ENCODE data around the gene MAPK11.

GRCh38 chr22:49372691-49373212 lies 454.9 kb downstream of the BRD1 start:
- PRO-cap: no peak
- RAMPAGE, long total RNA, 4 experiments: no peak in any of the 4 experiments

- PRO-cap: no peak
- RAMPAGE, long total RNA, 4 experiments: no peak in any of the 4 experiments
Measured at GRCh38 chr22:49462889-49463335, 364.8 kb downstream of the BRD1 start.

GRCh38 chr22:49481269-49482290 lies 346.1 kb downstream of the BRD1 start:
- PRO-cap: no peak
- RAMPAGE, long total RNA, 4 experiments: no peak in any of the 4 experiments

DNA sequence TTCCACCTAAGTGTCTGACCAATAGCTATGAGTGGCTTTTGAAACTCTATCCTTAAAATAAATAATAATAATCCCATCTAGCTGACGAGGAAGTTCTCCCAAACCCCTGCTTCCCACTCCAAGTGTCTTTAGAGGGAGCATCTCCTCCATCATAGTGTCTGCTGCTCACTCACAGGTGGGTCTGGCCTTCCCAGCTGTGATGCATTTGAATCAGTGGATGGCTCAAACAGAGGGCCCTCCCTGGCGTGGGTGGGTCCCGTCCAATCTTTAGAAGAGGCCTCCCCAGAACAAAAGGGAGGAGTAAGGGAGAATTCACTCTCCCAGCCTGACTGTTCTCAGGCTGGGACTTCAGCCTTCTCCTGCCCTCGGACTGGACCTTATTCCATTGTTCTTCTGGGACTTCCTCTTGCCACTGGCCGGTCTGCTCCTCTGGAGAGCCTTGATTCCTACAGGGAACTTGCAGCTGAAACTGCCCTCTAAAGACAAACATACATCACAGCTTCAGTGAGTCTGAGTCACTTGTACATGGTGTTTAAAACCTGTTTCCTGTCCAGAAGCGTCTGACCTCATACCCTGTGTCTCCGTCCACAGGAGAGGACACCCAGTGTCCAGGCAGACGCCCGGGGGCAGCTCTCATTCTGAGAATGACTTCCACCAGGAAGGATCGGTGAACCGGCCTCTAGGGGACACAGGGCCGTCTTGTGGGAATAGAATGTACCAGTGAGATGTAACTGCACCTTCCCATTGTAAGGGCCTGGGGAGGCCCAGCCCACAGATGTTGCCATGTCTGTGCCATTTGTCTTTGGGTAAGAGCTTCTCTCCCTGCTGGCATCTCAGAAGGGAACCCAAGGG lies 234.7 kb downstream of the BRD1 start:
- PRO-cap: no peak
- RAMPAGE, long total RNA, 4 experiments: no peak in any of the 4 experiments

- PRO-cap: no peak
- RAMPAGE, long total RNA, 4 experiments: no peak in any of the 4 experiments
Measured at GRCh38 chr22:49670924-49671387, 156.7 kb downstream of the BRD1 start.

- PRO-cap: no peak
- RAMPAGE, long total RNA, 4 experiments: no peak in any of the 4 experiments
Measured at GRCh38 chr22:49761232-49761742, 66.4 kb downstream of the BRD1 start.

DNA sequence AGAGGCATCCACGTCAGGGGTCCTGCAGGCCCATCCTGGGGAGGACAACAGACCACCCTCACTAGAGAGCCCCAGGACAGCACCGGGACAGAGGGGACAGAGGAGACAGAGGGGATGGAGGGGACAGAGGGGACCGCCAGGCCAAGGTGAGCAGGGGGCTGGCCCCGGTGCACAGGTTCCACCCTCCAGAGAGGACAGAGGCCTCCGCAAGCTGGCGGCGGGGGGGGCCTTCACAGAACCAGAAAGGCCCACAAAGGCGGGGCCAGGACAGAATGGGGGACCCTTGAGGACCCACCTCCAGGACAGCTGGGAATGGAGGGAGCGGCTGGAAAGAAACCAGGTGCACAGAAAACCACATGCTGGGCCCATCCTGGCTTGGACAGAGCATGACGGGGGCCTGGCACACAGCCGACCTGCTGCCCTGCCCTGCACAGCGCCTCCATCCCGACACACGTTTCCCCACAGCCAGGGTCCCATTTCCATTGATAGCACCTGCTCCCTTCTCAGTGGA lies 28.4 kb downstream of the BRD1 start:
- PRO-cap: no peak
- RAMPAGE, long total RNA, 4 experiments: no peak in any of the 4 experiments

DNA sequence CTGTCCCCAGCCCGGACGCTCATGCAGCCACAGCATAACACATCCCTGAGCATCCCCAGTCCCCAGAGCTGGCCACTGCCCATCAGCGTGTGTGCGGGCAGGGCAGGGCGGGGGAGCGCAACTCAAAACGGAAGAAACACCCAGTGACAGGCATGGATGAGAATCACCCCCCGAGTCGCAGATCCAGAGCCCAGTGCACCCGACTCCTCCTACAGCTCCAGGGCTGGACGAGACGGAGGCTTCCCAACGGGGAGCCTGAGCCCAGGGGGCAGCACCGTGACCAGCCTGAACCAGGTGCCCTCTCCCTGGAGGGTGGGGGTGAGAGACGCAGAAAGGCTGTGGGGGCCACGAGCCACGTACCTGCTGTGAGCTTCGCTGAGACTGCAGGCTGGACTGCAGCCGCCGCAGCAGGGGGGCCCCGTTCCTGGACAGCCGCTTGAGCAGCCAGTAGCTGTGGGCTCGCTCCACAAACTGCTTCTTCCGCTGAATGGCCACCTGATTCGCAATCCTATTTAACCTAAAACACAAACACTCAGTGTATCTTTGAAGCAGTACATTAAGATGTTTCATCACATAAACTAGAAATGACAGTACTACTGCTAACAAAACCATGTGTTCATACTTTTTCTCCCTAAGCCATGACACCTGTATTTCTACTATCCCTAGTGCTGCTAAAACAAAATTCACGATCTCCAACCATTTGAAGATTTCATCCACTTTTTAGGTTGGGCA lies 23.7 kb downstream of the BRD1 start:
- PRO-cap: no peak
- RAMPAGE, long total RNA, 4 experiments: no peak in any of the 4 experiments

GRCh38 chr22:49867073-49867596 lies 13.5 kb downstream of the ZBED4 start:
- PRO-cap: no peak
- RAMPAGE, long total RNA, 4 experiments: no peak in any of the 4 experiments

GRCh38 chr22:49964808-49965788 lies 4.5 kb downstream of the PIM3 start:
- PRO-cap: no peak
- RAMPAGE, long total RNA, 4 experiments: no peak in any of the 4 experiments

DNA sequence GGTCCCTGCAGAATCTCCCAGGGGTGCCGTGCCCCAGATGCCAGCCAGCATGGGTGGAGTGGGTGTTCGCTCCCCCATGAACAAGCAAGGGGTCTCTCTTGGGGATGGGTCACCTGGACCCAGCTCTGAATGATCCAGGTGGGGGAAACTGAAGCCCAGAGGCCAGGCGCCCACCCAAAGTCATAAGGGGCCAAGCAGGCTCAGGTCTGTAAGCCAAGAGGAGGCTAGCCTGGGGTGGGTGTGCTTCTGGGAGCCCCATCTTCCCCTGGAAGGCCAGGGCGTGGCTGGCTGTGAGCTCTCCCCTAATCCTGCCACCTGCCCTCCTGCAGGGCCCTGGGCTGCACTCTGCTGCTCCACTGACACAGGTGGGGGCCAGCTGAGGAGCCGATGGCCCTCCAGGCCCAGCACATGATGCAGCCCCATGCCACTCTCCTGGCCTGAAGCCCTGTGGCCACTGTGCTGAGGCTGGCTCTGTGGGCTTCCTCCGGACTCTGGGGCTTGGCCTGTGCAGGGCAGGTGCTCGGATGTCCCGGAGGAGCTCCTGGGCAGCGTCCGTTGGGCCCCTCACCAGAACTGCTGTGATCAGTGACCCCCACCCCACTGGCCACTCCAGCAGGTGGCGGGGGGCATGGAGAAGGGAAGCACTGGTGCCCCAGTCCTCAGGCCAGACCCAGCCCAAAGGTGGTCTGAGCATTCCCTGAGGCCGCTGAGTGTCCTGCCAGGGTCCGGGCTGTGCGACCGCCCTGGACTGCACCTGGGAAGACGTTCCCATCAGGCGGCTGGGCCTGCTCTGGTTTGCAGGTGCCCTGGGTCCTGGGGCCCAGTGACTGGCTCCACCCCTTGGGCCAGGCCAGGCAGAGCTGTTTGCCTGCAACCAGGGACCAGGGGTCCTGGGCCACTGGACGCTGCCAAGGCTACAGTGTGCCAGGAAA lies 8.4 kb downstream of the PIM3 start:
- PRO-cap: no peak
- RAMPAGE, long total RNA, 4 experiments: no peak in any of the 4 experiments

GRCh38 chr22:49997041-49997507 lies 15.5 kb downstream of the IL17REL start:
- PRO-cap: no peak
- RAMPAGE, long total RNA, 4 experiments: no peak in any of the 4 experiments

- PRO-cap: no peak
- RAMPAGE, long total RNA, 4 experiments: no peak in any of the 4 experiments
Measured at GRCh38 chr22:50090092-50090423, 252 bp downstream of the MOV10L1 start.

DNA sequence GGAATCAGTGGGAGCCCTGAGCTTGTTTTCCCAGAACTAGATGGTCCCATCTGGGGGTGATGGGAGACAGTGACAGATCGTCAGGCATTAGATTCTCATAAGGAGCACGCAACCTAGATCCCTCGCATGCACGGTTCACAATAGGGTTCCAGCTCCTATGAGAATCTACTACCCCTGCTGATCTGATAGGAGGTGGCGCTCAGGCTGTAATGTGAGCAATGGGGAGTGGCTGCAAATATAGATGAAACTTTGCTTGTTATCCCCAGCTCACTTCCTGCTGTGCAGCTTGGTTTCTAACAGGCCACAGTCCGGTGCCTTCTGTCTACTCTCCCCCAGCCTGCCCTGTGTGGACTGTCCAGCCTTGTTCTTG lies 14.2 kb downstream of the MOV10L1 start:
- PRO-cap: no peak
- RAMPAGE, long total RNA, 4 experiments: no peak in any of the 4 experiments

DNA sequence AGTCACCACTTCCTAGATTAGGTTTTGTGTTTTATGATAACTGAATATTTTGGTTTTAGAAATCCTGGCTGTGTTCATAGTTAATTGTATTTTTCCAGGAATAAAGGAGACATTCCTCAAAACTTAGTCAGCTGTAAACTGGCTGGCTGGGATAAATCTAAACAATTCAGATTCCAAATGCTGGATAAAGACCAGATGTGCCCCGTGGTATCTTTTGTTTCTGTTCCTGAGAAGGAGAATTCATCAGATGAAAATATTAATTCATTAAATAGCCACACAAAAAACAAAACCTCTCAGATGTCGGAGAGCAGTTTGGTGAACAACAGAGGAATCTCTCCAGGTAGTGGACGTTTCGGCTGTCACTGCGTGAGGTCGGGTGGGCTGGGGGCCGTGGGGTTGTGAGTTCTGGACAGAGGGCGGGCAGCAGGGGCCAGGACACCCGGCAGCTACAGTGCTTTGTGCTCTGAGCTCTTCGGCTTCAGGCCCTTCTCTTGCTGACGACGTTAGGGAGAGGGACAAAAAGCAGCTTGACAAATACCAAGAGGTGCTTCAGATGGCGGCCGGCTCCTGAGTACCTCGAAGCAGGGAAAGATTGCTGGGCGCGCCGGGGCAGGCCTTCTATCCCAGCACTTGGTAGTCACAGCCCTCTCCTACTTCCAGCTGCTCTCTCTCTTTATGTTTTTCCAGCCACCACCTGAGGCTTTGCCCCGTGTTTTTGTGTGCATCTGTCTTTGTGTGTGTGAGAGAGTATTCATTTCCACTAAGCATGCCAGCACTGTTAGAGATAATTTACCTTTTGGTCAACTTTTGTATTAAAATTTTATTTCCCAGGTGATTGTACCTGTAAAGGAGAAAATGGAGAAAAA lies 24.7 kb downstream of the MOV10L1 start:
- PRO-cap: no peak
- RAMPAGE, long total RNA, 4 experiments: start-site peak on the plus strand in 3 of 4 experiments, centred at positions 201 to 317 of the sequence, 6 to 49 reads per replicate

- PRO-cap: no peak
- RAMPAGE, long total RNA, 4 experiments: no peak in any of the 4 experiments
Measured at GRCh38 chr22:50169298-50170419, 872 bp upstream of the PANX2 start.

DNA sequence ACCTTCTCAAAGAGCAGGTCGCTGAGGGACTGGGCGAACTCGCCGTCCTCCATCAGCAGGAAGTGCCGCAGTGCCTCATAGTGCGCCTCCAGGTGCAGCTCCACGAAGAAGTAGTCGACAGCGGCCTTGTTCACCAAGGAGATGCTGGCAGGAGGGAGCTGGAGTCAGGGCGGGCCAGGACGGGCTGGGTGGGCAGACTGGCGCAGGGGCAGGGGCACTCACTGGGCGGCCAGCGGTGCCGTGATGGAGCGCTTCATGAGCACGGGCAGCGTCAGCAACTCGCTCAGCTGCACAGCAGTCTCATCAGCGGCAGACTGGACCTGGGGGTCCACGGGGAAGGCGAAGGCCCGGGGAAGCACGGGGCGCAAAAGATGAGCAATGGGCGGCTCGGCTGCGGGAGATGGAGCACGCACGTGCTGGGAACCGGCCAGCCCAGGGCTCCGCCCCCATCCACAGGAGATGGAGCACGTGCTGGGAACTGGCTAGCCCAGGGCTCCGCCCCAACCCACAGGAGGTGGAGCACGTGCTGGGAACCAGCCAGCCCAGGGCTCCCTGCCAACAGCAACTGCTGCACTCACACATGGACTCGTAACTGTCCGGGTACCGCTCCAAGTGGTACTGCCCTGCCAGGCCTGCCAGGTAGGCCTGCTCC lies 18.4 kb downstream of the SELENOO start:
- PRO-cap: no peak
- RAMPAGE, long total RNA, 4 experiments: no peak in any of the 4 experiments

GRCh38 chr22:50247640-50248425 lies 3.0 kb upstream of the TUBGCP6 start:
- PRO-cap: no peak
- RAMPAGE, long total RNA, 4 experiments: no peak in any of the 4 experiments

GRCh38 chr22:50269595-50270818 lies at the start of gene MAPK11:
Gene MAPK11 (minus strand): TSS chr22:50270380.
- PRO-cap: no peak
- RAMPAGE, long total RNA, 4 experiments: no peak in any of the 4 experiments

DNA sequence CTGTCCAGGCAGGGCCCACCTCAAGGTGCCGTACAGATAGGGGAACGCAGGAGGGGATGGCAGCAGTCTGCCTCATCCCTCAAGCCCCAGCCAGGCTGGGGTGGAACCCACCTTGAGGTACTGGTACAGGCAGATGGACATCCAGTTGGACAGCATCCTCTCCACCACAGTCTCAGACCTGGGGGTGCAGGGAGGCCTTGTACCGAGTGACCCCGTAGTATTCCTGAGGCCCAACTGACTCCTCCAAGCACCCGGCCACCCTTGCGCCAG lies 9.6 kb upstream of the MAPK11 start:
- PRO-cap: no peak
- RAMPAGE, long total RNA, 4 experiments: no peak in any of the 4 experiments

Data from sigmoid colon (tissue), 4 donors.